Osteocyte (in vitro differentiated cells): Measurements from ENCODE around the gene UGT8.

DNA sequence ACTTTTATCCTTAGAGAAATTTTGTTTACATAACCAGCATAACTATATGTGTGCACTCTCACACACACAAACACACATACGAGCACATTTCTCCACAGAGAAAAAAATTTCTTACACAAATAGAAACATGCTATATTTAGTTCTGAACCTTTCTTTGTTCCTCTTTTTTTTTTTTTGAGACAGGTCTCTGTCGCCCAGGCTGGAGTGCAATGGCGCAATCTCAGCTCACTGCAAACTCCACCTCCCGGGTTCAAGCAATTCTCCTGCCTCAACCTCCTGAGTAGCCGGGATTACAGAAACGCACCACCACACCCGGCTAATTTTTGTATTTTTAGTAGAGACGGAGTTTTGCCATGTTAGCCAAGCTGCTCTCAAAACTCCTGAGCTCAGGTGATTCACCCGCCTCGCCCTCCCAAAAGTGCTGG lies 6.2 kb downstream of the TIFA start:
- PRO-cap = no peak

- PRO-cap = no peak
Measured at GRCh38 chr4:112360970-112361959, 64.1 kb downstream of the ALPK1 start.

DNA sequence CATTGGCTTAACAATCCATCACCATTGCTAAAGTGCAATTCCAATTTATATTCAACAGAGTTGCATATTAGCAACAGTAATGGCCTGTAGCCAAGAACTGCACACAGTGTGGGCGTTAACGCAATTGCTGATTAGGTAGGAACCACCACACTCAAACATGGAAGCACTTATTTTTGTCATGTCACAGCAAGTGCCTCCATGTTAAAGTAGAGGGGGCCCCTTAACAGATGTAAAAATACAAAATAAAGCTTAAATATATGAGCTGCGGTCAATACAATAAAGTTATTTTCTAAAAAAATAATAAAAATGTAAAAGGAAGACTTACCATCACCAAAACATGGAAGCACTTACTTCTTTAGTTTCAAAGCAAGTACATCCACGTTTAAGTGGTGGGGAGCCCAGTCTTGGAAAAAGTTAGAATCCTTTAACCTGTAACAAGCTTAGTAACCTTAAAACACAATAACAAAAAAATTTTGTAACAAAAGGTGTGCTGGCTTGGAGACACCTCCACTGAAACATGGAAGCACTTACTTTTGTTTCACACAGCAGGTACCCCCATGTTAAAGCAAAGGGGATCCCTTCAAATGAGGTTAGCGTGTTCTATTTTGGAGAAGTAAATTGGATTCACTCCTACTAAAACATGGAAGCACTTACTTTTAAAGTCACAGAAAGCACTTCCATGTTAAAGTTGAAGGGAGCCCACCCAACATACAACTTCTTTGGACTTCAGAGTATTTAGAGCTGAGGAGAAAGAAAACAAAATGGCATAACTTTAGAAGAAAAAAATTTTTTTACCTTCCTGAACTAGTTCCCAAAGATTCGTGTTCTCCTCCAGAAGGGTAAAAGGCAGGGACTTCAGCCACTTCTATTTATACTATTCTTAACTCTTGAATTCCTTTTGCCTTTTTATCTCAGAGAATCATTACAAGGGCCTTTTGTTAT lies 11.2 kb downstream of the LARP7 start:
- PRO-cap = no peak

- PRO-cap = no peak
Measured at GRCh38 chr4:112895687-112896490, 153.6 kb upstream of the ANK2 start.

DNA sequence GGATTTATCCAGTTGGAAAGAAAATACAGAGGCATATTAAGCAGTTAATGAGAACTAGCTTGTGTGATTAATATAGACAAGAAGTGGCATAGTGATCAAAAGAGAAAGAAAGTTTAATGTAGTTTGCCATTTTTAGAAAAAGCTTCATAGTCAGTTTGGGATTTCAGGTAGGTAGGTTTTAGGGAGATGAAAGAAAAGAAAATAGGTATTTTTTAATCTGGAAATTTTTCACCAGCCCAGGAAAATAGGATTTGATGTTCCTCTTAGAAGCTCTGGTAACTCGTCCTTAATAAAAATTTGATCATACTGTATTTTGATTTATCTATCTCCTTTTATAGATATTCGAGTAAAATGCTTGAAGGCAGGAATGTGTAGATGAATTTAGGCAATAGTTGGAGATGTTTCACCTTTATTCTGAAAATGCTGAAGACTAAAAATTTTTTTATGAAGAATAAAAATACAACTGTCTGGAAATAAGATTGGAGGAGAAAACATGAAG lies 14.2 kb upstream of the ANK2 start:
- PRO-cap = no peak

DNA sequence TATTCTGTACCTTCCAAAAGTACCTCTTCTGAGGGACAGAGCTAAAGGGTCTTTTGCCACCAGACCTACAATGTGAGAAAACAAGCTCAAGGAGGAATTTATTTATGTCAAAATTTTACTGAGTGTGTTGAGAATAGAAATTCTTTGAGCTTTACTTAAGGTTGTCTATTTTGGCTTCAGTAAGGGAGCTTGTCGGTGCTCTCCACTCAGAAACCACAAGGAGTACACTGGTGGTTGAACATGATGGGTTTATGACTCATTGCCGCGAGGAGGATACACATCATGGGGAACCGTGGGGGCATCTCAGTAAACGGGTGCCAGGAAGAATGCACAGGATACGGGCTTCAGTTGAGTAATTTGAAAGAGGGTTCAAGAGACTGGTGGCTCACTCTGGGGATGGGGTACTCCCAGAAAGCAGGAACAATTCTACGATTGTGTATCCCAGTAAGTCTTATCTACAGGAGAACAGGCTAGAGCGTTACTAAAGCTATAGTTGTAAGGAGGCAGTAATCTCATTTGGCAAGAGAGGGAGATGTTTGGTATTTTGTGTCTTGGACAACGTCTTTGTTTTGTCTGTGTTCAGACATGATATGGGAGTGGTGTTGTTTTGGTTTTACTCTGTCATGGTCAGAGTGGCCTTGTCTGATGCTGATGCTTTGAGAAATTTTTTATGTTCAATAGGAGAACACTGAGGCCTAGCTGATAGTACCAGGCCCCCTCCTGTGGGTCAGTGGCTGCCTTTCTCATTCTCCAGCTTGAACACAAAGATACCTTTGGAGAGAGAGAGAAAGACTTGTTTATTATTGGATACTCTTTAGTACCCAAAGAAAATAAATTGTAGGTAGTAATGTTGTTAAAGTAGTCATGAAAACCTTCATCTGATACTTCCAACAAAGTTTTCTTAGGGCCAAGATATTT lies 3.3 kb downstream of the ANK2 start:
- PRO-cap = no peak

- PRO-cap = no peak
Measured at GRCh38 chr4:113394636-113395297, 345.3 kb downstream of the ANK2 start.

- PRO-cap = no peak
Measured at GRCh38 chr4:113573717-113574542, 187.6 kb downstream of the CAMK2D start.

GRCh38 chr4:113760815-113761653 lies 504 bp downstream of the CAMK2D start:
- PRO-cap = bidirectional peak, plus-strand start at chr4:113761442, minus-strand start at chr4:113761320

DNA sequence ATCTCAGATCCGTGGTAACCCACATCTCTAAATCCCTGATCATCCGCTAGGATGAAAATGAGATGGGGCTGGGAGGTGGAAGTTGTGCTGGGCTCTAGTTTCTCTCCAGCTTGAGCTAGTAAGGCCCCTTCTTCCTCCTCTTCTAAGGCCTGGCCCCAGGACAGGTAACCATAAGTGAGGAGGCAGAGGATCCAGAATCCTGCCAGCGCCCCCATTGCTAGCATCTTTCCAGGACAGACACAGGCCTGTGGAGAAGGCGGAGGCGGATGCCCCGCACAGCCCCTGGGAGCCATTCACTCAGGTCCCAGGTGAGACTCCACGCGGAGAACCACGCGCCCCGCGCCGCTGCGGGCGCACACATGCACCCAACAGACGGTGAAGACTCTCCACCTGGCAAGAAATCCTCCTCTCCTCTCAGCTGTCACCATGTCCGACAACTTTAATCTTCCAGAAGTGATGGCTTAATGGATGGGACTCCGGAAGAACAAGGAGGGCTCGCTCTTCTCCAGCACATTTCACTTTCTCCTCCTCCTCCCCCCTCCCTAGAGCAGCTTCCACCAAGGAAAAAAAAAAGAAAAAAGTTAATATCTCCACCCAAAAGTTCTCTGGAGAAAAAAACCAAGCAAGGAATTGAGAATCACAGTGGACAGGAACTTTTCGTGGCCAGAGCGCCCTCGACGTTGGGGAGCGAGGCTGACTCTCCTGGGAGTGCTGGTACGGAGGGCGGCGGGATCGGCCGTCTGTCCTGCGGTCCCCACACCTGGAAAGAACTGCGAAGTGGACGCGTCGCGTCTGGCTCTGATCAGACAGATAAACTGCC lies 695 bp downstream of the ARSJ start:
- PRO-cap = bidirectional peak, plus-strand start at position 640 of the sequence, minus-strand start at position 528 of the sequence

DNA sequence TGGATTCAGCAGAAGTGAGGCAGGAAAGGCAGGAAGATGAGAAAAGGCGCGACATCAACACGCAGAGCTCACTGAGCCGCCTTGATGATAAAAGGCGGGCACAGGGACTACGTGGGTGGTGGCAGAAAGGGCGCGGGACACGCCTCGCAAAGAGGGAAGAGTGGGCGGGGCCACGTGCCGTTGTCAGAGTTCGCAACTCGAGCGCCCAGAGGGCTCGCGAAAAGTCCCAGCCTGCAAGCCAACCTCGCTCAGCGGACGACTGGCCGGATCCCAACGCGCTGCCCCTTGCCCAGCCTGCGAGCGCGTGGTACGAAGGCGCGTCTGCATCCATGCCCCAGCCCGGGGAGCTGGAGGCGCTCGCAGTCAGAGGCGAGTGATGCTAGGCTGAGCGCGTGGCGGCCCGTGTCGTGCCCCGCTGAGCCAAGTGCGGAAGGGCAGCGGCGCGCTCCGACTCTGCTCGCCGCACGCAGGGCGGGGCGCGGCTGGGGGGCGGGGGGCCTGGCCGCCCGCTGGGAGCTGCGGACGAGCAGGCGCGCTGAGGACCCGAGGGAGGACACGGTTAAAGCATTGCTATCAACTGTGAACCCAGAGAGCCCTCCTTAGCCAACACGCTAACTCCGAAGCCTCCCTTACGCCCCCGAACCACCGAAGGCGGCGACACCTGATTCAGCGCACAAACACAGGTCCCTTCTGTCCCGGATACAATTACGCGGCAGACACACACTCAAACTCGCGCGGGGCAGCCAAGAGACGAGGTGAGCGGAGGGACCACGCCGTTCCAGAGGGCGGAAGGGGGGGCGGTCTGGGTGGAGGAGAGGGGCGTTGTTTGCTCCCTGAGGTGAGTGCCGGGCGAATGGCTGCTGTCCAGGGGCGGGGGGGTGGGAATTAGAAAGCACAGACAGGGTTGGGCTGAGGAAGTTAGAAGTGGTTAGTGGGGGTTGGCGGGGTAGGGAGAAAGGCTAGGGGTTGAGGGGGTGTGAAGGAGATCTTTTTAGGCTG lies at the start of gene UGT8:
TSS of gene UGT8 (plus strand) at position 588 of the 999 bp plus-strand sequence.
- PRO-cap = no peak

- PRO-cap = no peak
Measured at GRCh38 chr4:114616511-114616972, 17.9 kb downstream of the UGT8 start.

DNA sequence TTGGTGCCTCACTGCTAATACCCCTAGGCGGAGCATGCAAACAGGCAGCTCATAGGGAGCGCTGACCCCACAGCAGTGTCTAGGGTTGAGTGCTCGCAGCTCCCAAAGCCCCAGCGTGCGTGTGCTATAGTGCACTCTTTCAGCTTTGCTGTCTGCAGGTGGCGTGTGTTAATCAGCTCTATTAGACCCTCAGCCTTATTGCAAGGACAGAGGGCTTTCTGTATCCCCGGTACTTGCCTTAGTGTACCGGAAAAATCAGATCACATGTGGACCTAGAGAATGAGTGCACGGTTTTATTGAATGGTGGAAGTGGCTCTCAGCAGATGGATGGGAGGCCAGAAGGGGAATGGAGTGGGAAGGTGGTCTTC lies 202.9 kb upstream of the NDST3 start:
- PRO-cap = no peak

- PRO-cap = no peak
Measured at GRCh38 chr4:118276574-118277088, 76.2 kb downstream of the PRSS12 start.

DNA sequence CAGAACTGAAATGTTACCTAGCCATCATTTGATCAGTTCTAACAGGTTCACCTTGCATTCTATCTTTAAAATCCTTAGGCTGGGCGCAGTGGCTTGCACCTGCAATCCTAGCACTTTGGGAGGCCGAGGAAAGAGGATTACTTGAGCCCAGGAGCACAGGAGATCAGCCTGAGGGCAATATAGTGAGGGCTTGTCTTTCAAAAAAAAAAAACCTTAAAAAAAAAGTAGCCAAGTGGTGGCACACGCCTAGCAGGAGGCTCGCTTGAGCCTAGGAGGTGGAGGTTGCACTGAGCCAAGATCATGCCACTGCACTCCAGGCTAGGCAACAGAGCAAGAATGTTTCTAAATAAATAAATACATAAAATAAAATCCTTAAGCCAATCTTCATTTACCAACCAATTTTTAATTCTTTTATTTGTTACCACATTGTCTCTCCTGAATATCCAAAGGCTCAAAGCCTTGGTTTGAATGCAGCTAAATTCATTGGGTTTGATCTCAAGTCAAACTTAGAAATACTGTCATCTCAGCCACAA lies 75.5 kb downstream of the PRSS12 start:
- PRO-cap = no peak

DNA sequence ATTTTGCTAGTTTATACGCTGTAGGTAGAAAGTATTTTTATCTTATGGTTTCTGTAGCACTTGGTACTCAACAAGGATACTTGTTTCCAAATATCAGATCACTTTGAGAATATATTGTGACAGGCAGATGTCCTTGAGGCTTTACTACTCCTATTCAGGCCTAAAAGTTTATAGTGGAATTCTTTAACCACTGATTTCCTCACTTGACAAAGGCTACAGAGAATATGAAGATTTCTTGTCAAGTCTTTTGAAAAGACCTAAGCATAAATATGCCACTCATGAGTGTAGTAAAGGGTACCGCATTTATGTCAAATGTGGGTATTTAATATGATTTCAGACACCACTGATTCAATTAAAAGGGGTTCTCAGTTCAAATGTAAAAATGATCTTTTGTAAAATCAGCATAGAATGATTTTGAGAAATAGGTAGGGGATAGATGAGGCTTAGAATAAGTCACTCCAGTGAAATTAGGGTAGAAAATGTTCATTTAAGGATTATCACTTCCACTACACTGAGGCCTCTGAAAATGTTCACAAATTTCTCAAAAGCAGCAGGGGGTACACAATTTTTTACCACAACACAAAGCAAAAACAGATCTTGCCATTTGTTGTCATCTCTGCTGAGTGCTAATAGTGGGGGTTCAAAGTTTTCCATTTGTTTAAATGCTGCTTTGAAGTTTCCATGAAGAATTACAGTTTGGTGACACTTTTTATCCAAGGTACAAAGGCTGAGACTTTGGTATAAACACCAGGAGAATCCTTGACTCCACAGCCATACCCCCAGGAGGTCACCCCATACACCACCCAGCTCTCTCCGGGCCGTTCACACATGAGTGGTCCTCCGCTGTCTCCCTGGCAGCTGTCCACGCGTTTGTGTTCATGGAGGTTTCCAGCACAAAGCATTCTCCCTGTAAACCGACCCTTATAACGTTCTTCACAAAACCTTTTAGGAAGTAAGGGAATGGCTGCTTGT lies 71.3 kb downstream of the PRSS12 start:
- PRO-cap = no peak

DNA sequence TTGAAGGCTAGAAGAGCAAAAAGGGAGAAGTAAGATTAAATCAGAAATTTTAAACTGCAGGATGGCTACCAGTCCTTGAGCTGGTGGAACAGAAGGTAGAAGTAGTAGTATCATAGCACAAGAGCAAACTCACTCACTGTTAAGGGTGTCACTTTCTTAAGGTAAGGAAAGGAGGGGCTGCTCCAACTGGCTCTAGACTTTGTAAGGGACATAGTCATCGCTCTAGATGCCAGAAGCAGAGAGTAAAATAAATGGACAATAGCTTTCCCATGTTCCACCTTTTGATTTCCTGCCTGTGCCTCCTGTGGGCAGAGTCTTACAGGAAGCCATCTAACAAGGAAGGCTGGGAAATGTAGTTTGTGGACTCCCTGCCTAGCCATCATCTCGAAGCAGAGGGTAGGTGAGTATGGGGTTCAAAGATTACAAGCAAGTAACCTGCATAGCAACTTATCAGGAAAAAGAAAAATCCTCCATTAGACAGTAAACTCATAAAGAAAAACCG lies 1.7 kb upstream of the METTL14 start:
- PRO-cap = no peak

DNA sequence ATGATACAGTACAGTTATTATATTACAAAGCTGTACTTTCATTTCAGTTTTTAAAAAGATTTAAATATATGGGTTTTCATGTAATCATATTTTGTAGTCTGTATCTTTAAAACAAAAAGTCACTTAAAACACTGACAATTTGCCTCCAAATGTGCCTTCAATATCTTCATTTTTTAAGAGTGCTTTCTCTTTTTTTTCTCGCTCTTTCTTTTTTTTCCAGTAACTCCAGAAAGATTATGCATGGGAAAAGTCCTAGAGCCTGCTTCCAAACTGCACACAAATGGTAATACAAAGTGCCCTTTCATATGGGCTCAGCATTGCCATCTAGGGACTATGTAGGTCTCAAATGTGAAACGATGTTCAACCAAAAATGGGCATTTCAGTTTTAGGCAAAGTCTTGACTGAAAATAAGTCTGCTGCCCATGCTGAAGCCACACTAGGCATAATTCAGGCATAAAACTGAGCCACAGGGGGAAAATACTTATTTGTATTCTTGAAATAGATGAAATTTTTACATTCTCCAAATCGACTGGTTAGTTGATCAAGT lies 65.5 kb downstream of the SYNPO2 start:
- PRO-cap = no peak

DNA sequence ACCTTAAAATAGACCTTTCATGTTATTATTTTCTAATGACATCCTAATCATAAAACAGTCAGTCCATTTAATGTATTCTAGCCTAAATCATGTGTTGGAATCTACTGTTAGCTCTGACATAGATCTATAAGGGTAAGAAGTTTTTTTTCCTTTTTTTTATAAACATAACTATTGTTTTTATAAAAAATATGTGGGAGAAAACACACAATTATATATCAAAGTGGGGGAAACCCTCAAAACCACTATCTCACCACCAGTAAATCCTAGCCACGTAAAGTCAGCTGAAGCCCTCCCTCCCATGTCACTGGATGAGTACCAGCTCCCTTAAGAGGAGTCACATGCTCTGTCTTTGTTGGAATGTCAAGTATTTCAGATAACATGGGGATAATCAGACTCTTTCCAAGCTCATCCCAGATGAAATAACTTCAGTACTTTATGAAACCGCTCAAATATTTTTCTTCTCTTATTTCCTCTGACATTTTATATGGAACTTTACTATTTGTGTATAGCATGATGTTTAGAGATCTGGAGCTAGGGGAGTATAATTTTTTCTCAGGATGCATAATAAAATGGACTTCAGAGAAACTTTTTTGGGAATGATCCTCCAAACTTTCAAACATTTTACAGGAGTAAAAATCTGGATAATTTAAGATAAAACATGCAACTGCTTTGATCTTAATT lies 2.4 kb downstream of the MYOZ2 start:
- PRO-cap = no peak

DNA sequence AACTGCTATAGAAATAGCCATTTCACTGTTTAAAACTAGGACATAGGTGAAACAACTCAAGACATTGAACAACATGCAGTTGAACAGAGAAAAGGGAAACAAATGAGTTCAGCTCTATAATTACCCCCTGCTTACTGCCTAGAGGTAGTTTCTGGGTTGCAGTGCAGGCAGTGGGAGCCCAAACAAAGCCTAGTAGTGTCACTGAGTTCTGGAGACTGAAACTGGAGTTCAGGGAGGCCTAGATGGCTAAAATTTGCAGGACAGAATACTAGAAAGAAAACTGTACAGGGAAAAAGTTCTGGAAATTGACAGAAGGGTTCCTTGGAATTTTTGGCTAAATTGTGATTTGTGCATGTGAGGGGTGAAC lies 37.3 kb downstream of the C4orf3 start:
- PRO-cap = no peak